ENCODE results near the gene BTN1A1.

DNA sequence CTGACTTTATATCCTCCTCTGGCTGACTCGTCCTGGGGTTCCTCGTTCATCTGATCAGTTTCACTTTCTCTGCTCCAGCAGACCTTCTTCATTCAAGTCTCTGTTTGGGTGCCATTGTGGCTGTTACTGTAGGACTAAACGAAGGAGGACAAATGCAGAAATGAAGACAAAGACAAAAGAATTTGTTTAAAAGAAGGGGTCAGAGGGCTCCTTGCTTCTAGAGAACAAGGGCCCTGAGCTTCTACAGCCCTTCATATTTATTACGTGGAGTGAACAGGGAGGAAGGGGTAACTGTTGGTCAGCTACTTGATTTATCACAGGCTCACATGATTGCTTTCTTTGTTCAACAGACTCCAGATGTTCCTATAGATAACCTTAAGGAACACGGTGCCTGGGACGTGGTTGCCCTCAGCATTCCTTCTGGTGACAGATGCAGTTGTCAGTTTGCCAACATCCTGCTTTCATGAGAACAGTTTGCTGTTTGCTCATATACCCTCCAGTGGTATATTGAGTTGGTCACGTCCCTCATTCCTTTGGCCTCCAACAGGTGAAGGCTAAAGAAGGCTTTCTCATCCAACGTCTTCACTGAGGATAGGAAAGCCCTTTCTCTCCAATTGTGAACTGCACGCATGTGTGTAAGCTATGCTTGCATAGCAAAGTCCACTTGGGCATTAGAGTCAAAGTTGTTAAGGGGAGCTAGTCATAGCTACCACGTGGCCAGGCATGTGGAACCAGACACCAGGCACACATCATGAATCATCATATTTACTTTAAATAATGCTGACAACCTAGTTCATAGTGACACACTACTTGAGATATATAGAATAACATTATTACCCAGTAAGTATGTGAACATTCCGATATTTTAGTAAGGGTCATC lies 10.6 kb upstream of the H4C8 start:
- PRO-cap, 5 experiments, result no peak in any of the 5 experiments
- RAMPAGE, long total RNA, 2 experiments, result no peak in any of the 2 experiments
- RRBS, result no CpG with 5 or more reads among the region's 11 CpGs

DNA sequence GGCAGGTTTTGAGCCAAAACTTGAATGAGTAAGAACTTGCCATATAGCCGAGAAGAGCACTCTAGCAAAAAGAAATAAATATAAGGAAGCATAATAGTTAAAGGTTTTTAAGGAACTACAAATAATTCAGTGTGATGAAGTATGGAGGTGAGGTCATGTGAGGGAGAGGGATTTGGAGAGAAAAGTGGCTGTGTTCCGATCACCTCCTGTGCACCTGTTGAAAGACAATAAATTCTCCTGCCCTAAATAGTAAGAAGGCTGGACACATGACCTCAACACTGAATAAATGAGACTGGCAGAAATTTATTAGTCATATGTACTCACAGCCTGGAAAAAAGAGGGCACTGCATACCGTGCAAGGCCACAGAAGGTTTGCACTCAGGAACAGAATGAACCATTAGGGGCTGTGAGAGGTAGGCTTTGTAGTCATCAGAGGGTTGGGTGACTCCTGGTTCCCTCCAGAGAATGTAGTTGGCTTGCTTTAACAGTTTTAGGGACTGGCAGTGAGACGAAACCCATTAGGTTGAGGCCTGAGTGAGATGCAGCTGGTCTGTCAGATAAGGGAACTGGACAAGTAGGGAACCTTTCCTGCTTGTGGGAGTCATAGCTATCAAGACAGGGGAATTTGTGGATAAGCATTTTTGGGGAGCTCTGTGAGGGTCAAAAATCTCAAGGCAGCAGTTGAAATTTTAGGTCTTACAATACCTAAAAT lies 11.5 kb upstream of the H4C8 start:
- PRO-cap, 5 experiments, result no peak in any of the 5 experiments
- RAMPAGE, long total RNA, 2 experiments, result no peak in any of the 2 experiments
- RRBS, result no CpG with 5 or more reads among the region's 4 CpGs

- PRO-cap, 5 experiments, result no peak in any of the 5 experiments
- RAMPAGE, long total RNA, 2 experiments, result no peak in any of the 2 experiments
- RRBS, result 20% methylated on average over 1 of the region's 12 CpGs
Measured at GRCh38 chr6:26312377-26312744, 27.0 kb upstream of the H4C8 start.

DNA sequence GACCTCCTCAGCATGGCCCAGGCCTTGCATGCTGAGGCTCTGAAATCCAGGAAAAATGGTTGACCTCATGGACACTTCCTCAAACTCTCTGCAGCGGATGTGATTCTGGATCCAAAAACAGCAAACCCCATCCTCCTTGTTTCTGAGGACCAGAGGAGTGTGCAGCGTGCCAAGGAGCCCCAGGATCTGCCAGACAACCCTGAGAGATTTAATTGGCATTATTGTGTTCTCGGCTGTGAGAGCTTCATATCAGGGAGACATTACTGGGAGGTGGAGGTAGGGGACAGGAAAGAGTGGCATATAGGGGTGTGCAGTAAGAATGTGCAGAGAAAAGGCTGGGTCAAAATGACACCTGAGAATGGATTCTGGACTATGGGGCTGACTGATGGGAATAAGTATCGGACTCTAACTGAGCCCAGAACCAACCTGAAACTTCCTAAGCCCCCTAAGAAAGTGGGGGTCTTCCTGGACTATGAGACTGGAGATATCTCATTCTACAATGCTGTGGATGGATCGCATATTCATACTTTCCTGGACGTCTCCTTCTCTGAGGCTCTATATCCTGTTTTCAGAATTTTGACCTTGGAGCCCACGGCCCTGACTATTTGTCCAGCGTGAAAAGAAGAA lies 11.1 kb downstream of the BTN3A1 start:
- PRO-cap, 5 experiments, result no peak in any of the 5 experiments
- RAMPAGE, long total RNA, 2 experiments, result no peak in any of the 2 experiments
- RRBS, result no CpG with 5 or more reads among the region's 8 CpGs

DNA sequence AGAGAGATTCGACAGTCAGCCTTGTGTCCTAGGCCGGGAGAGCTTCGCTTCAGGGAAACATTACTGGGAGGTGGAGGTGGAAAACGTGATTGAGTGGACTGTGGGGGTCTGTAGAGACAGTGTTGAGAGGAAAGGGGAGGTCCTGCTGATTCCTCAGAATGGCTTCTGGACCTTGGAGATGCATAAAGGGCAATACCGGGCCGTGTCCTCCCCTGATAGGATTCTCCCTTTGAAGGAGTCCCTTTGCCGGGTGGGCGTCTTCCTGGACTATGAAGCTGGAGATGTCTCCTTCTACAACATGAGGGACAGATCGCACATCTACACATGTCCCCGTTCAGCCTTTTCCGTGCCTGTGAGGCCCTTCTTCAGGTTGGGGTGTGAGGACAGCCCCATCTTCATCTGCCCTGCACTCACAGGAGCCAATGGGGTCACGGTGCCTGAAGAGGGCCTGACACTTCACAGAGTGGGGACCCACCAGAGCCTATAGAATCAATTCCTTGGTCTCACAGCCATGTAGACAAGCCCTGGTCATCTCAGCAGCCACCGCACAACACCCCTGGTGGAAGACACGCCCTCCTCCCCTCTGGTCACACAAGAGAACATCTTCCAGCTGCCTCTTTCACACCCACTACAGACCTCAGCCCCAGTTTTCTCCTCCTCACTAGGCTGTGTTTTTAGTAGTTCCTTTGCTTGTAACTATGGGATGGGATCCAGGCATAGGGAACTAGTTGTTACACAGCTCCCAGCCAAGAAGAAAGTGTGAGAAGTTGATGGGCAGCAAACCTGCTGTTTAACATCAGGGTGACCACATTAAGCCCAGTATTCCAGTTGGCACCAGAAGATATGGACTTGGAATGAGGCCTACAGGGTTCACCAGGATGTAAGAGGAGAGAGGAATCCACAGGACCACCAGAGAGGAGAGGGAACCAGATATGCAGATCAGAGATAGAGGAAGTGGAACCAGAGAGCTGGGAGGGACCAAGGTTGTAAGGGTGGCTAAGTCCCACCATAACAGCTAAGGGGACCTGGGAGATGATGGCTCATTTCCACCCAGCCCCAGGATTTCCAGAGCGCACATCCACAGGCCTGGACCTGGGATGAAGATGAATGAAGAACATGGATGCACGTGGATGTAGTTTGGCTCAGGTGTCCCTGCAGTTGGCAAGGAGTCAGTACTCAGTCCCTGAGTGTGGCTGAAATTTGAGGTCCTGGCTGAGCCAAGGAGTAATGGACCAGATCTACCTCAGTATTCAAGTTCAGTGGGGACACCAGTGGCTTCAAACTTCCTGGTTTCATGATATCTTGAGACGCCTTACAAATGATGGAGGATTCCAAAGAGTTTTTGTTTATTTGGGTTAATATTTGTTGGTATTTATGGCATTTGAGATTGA lies 10.8 kb downstream of the BTN2A1 start:
- PRO-cap, 5 experiments, result no peak in any of the 5 experiments
- RAMPAGE, long total RNA, 2 experiments, result no peak in any of the 2 experiments
- RRBS, result no CpG with 5 or more reads among the region's 17 CpGs

GRCh38 chr6:26474491-26474869 lies 16.7 kb downstream of the BTN2A1 start:
- PRO-cap, 5 experiments, result no peak in any of the 5 experiments
- RAMPAGE, long total RNA, 2 experiments, result no peak in any of the 2 experiments
- RRBS, result no CpG with 5 or more reads among the region's 1 CpG

GRCh38 chr6:26499958-26500379 lies at the start of gene BTN1A1:
BTN1A1 (plus strand) TSS chr6:26500303.
- PRO-cap, 5 experiments, result no peak in any of the 5 experiments
- RAMPAGE, long total RNA, 2 experiments, result no peak in any of the 2 experiments
- RRBS, result no CpG with 5 or more reads among the region's 2 CpGs

GRCh38 chr6:26523545-26524140 lies 14.5 kb upstream of the HMGN4 start:
- PRO-cap, 5 experiments, result no peak in any of the 5 experiments
- RAMPAGE, long total RNA, 2 experiments, result no peak in any of the 2 experiments
- RRBS, result no CpG with 5 or more reads among the region's 2 CpGs

DNA sequence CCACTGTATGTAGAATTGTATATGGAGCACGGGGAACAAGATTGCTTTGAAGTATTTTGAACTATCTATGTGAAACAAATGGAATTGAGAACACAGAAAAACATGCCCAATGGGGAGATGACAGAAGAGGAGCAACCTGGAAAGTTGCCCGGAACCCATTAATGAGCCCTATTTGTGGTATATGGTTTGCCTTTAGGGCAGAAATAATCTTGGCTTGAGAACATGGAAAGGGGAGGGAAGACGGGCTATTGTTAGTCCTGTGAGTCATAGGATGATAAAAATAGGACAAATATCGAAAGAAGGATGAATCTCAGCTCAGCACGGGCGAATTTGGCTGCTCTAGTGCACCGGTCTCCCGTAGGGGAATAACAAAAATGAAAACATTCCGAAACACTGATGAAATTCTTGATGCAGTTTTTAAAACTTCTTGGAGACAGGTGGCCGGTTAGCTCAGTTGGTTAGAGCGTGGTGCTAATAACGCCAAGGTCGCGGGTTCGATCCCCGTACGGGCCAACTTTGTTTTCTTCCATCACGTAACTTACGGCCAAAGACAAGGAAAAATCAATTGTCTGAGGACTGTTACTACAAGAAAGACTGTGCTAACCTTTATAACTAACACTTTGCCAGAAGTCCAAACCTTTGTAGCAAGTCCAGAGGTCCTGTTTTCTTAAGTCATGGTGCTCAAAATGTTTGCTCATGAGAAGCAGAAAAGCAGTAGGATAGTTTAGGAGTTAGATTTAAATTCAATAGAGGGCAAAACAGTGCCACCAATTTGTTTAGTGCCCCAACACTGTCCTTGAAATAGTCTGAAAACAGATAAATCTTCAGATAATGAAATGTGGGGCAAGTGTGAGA lies 15.7 kb downstream of the HMGN4 start:
- PRO-cap, 5 experiments, result peak in 1 of 5 experiments; most common plus-strand start position 433 of the sequence (in 1)
- RAMPAGE, long total RNA, 2 experiments, result no peak in any of the 2 experiments
- RRBS, result 4% methylated on average over 1 of the region's 19 CpGs

DNA sequence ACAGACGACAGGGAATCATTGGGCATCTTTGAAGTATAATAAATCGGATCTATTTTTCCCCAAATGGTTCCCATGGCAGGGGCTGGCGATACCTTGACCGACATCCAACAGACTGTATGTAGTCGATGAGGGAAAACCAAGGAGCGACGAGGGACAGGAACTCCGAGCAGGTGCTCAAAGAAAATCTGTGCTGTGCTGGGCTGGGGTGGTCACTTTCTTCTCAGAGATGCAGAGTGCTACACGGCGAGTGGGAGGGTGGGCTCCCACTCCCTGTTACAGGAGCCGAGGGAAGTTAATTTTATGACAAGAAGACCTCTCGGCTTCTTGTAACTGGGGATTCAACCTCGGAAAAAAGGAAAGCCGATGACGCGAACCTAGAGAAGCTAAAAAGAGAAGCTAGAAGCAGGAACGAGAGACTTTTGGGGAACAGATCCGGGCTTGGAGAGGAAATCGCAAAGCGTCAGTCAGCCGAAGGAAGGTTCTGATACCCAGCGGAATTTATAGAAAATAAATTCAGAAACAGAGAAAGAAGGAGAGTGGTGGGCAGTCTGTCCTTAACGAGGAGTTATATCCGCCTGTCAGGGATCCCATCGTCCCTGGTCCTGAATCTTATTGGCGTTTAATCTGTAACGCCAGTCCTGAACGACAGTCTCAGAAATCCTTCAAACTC lies 84.5 kb upstream of the ZNF322 start:
- PRO-cap, 5 experiments, result no peak in any of the 5 experiments
- RAMPAGE, long total RNA, 2 experiments, result no peak in any of the 2 experiments
- RRBS, result no CpG with 5 or more reads among the region's 28 CpGs

DNA sequence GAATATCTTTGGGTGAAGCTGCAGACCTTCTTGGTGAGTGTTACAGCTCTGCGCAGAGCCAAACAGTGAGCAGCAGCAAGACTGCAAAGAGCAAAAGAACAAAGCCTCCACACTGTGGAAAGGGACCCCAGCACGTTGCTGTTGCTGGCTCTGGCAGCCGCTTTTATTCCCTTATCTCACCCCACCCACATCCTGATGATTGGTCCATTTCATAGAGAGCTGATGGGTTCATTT lies 176.6 kb downstream of the H2BC11 start:
- PRO-cap, 5 experiments, result peak in 5 of 5 experiments; most common minus-strand start position 137 of the sequence (in 5)
- RAMPAGE, long total RNA, 2 experiments, result no peak in any of the 2 experiments
- RRBS, result no CpG with 5 or more reads among the region's 3 CpGs

GRCh38 chr6:27091323-27092186 lies 41.0 kb downstream of the H2BC11 start:
- PRO-cap, 5 experiments, result no peak in any of the 5 experiments
- RAMPAGE, long total RNA, 2 experiments, result no peak in any of the 2 experiments
- RRBS, result 0% methylated on average over 2 of the region's 25 CpGs

GRCh38 chr6:27140277-27140634 lies 1.2 kb downstream of the H4C9 start:
- PRO-cap, 5 experiments, result no peak in any of the 5 experiments
- RAMPAGE, long total RNA, 2 experiments, result no peak in any of the 2 experiments
- RRBS, result no CpG with 5 or more reads among the region's 4 CpGs

DNA sequence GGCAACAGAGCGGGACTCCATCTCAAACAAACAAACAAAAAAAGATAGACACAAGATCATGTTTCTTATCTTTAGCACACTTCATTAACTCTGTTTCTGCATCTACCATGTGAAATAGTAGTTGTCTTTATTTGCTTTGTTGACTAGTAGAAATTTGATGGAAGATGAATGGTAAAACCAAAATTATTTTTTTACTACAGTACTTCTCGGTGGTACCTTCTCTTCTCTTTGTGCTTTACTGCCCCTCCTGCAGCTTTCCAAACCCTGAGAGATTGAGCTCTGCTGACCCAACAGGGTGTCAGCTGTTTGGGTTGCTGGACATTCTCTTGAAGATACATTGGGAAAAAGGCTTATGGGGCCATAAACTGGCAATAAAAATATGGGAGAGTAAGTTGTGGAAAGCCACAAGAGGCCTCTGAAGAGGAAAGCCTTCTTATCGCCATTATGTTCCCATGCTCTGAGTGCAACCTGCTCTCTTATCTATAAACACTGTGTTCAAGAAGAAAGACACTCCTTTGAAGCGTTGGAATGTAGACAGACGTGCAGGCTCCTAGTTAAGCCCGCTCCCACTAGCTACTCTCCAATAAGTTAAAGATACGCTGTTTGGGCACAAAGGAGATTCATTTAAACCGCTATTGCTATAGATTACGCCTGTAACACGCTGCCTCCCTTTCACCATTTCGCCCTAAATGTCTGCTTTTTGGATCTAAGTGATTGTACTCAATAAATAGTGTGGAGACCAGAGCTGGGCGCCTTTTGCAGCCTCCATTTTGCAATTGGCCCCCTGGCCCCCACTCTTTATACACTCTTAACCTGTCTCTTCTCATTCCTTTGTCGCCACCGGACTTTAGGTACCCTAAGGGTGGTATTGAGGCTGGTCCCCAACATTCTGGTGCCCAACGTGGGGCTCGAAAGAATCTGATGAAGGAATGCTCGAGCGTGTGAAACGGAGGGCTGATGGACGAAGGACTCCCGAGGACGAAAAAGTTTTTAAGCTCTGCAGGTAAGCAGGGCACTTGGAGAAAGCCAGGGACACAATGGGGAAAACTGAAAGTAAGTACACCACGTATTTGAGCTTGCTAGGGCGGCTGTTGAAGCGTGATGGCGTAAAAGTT lies 40.6 kb downstream of the H2AC12 start:
- PRO-cap, 5 experiments, result no peak in any of the 5 experiments
- RAMPAGE, long total RNA, 2 experiments, result no peak in any of the 2 experiments
- RRBS, result no CpG with 5 or more reads among the region's 26 CpGs

- PRO-cap, 5 experiments, result no peak in any of the 5 experiments
- RAMPAGE, long total RNA, 2 experiments, result no peak in any of the 2 experiments
- RRBS, result 11% methylated on average over 7 of the region's 8 CpGs
Measured at GRCh38 chr6:27280551-27280918, 31.5 kb downstream of the POM121L2 start.

GRCh38 chr6:27495044-27495877 lies 22.4 kb upstream of the ZNF184 start:
- PRO-cap, 5 experiments, result no peak in any of the 5 experiments
- RAMPAGE, long total RNA, 2 experiments, result no peak in any of the 2 experiments
- RRBS, result no CpG with 5 or more reads among the region's 34 CpGs

- PRO-cap, 5 experiments, result no peak in any of the 5 experiments
- RAMPAGE, long total RNA, 2 experiments, result no peak in any of the 2 experiments
- RRBS, result no CpG with 5 or more reads among the region's 11 CpGs
Measured at GRCh38 chr6:27544676-27545075, 71.8 kb upstream of the ZNF184 start.

- PRO-cap, 5 experiments, result no peak in any of the 5 experiments
- RAMPAGE, long total RNA, 2 experiments, result no peak in any of the 2 experiments
- RRBS, result no CpG with 5 or more reads among the region's 8 CpGs
Measured at GRCh38 chr6:27775865-27776348, 31.8 kb downstream of the H2BC13 start.

DNA sequence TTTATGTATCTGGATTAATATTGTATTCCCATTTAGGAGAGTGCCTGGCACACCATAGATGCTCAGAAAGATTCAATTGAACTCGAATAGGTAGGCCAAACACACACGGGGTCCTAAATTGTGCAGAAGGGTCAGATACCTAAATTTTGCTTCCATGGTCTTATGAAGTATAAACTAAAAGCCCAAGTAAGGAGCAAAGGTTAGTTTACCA lies 1.8 kb downstream of the H2AC15 start:
- PRO-cap, 5 experiments, result no peak in any of the 5 experiments
- RAMPAGE, long total RNA, 2 experiments, result no peak in any of the 2 experiments
- RRBS, result no CpG with 5 or more reads among the region's 2 CpGs

DNA sequence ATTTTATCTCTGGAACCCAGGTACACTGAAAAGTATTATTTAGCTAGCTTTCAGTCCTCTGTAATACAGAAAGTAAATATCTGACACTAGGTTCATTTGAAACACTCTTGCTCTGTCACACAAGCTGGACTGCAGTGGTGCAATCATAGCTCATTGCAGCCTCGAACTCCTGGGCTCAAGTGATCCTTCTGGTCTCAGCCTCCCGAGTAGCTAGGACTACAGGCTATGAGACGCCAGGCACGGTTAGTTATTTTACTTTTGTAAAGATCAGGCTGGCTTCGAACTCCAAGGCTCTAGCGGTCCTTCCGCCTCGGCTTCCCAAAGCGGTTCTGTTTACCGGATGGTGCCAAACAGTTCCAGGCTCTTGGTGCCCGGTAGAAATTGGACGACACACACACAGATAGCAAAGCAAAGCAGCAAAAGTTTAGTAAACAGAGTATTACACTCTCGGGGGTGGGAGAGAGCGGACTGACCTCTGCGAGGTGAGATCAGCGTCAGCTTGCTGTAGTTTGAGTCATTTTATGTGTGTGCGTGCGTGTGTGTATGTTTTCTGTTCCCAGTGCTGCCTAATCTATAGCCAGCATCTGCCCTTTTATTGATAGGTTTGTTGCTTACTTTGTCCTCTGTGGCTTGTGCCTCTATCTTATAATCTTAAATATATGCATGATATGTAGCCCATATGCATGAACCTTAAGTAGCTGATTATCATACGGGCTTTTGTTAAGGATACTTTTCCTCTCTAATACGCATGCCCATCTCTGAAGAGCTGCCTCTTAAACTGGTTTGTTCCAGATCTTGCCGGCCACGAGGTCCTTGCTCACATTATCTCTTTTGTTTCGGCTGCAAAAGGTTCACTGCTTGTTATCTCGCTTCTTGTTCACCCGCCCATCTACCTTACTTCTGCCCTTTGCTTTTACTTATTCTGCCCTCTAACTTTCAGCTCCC lies 1.2 kb downstream of the H2AC15 start:
- PRO-cap, 5 experiments, result peak in 4 of 5 experiments; most common plus-strand start position 517 of the sequence (in 4); most common minus-strand start position 383 of the sequence (in 3)
- RAMPAGE, long total RNA, 2 experiments, result no peak in any of the 2 experiments
- RRBS, result no CpG with 5 or more reads among the region's 25 CpGs

Measured in liver (tissue), 9 donors.